BJ (cell line): ENCODE results near the genes CTTNBP2 and ING3.

DNA sequence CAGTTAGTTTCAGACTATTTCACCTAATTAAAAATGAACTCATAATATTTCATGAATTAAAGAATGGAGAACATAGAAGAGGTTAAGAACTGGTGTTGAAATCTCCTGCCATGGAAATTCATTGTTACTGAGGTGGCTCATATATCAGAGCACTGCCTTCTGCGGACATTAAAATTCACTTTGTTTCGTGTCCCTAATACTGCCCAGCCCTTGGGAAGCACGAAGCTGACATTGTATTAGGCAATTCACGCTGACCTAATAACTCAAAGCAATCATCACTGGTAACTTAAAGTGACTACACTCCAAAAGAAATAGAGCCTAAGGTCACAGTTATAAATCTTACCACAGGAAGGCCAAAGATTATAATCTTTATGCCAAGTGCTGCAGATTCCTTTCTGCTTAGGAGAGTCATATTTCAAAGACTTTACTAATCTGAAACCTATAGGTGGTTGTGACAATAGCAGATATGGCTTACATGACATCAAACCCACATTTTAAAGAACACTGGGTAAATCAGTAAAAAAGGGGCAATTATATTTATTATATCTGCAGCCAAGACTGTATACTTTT is 52.1 kb upstream of the CAPZA2 start:
- CAGE, long polyA plus RNA: no peak
- RRBS: no CpG with 5 or more reads among the region's 4 CpGs

- CAGE, long polyA plus RNA: no peak
- RRBS: 0% methylated on average over 5 of the region's 27 CpGs
Measured at GRCh38 chr7:116954187-116954692, 939 bp downstream of the ST7 start.

DNA sequence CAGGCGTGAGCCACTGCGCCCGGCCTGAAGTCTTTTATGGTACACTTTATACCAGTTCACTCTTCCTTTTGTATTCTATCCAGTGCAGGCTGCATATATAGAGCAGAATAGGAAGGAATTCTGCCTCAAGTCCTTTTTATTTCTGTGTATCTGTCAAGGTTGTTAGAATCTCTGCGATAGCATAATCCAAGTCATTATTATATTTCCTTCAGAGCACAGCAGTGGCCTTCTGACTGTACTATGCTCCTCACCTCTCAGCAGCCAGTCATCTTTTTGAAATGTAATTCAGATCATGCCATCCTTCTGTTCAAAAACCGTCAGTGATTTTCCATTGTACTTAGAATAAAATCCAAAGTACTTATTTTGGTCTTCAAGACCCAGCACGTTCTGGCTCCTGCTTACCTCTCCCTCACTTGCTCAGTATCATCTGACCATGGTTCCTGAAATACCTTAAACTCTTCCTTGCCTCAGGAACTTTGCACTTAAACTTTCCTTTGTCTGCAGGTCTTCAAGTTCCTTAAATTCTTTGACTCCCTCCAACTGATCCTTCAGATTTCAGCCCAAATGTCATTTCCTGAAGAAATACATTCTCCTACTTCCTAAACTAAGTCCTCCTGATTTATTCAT is 112.3 kb downstream of the ST7 start:
- CAGE, long polyA plus RNA: no peak
- RRBS: no CpG with 5 or more reads among the region's 6 CpGs

GRCh38 chr7:117156094-117156762 is 166.6 kb downstream of the WNT2 start:
- CAGE, long polyA plus RNA: no peak
- RRBS: no CpG with 5 or more reads among the region's 2 CpGs

DNA sequence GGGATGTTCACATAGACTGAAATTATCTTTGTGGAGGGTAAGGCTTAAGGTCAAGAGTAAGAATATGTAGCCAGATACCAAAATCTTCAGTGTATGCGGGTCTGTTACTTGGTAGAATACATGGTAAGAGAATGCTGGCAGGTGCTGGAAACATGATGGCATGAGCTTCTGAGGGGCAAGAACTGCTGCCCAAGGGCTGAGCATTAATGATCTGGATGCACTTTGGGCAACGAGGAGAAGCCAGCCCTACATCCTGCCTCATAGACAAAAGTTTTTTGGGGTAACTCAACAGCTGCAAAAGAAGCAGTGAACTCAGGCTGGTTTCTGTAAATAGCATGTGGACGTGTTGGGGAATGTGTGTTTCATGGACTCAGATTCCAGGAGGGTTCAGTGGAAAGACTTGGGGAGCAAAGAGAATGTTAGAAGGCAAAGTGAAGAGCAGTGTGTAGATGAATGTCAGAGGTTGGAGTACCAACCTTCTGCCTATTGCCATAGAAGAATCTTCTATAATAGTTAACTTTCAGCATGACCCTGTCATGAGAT is 165.8 kb downstream of the WNT2 start:
- CAGE, long polyA plus RNA: no peak
- RRBS: no CpG with 5 or more reads among the region's 3 CpGs

DNA sequence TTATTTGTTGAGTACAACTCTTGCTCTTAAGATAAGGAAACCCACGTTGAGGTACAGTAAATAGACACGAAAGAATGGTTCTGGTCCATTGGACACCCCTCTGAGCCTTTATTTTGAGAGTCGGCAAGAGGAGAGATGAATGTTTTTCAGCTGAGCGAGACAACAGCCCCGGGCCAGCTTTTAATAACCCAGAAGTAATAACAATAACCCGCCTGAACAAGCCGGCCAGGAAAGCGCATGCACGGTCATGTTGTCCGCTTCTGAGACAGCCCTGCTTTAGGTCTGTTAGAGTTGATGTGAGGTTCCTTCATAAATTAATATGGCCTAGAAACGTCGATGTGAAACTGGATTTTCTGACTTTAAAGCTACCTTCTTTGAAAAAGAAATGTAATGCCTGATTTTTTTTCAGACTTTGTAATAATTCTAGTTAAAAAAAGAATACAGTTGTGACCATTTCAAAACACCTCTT is 48.9 kb downstream of the WNT2 start:
- CAGE, long polyA plus RNA: no peak
- RRBS: no CpG with 5 or more reads among the region's 12 CpGs

- CAGE, long polyA plus RNA: no peak
- RRBS: no CpG with 5 or more reads among the region's 1 CpG
Measured at GRCh38 chr7:117382009-117382321, 45.3 kb downstream of the ASZ1 start.

- CAGE, long polyA plus RNA: no peak
Measured at GRCh38 chr7:117489811-117490095, 9.9 kb downstream of the CFTR start.

DNA sequence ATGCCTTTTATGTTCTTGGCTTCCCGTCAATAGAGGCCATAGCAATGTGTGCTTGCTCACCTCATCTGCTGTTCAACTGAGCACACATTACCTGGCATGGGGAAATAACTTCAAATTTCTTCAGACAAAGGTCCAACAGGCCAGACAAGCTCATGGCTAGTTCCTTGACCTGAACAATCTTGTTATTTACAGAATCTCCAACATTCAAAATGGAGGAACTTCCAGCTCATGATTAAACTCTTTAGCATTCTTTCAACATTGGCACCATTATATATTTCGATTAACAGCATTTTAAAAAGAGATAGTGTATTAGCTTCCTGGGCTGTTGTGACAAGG is 184.9 kb downstream of the CTTNBP2 start:
- CAGE, long polyA plus RNA: no peak
- RRBS: no CpG with 5 or more reads among the region's 2 CpGs

DNA sequence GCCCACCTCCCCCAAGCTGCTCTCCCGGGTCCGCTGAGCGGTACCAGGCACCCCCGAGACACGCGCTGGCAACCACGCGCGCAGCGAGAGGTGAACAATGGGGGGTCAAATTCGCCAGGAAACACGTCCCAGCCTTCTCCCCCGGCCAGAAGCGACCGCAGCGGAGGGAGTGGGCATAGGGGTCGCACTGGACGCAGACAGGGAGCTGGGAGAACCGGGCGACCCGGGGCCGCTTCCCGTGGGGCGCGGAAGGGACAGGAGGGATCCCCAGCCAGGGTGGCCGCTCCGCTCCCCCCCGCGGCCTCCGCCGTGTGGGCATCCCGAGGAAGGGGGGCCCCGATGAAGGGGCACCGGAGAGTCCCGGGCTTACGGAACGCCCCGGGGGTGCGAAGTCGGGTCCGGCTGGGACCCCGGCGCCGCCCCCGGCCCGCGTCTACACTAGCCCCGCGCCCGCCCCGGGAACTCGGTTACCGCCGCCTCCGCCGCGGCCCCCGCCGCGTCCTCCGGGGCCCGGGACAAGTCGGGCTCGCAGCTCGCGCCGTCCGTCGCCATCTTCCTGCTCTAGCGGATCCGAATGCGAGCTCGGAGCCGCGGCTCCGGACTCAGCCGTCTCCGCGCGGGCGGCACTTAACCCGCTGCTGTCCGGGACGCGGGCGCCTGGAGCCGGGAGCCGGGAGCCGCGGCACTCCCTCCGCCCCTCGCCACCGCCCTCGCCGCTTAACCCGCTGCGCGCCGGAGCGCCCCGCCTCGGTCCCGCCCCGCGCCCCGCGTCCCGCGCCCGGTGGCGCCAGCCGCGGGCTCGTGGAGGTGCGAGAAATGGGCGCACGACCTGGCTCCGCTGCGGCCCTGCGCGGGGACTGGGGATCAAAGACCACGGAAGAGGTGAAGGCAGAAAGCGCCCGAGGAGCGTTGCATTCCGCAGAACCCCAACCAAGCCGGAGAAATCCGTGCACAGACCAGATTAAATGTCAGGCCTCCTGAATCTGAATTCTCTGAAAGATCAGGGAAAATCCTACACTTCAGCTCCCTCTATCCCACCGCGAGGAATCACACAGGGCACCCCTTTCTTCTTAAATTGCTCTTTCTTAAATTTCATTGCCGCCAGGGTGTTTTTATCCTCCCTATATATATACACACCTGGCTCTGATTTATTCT is at the start of gene CTTNBP2:
Gene CTTNBP2, minus strand, starts transcription at position 578 of the 1,155 bp plus-strand sequence.
- CAGE, long polyA plus RNA: no peak
- RRBS: 2% methylated on average over 62 of the region's 131 CpGs

GRCh38 chr7:118007014-118007421 is 133.8 kb upstream of the CTTNBP2 start:
- CAGE, long polyA plus RNA: no peak
- RRBS: no CpG with 5 or more reads among the region's 5 CpGs

- CAGE, long polyA plus RNA: no peak
- RRBS: no CpG with 5 or more reads among the region's 5 CpGs
Measured at GRCh38 chr7:119894909-119895523, 378.0 kb upstream of the KCND2 start.

GRCh38 chr7:120950120-120951526 is at the start of gene ING3:
Gene ING3, plus strand, starts transcription at chr7:120950777.
- CAGE, long polyA plus RNA: no peak
- RRBS: 1% methylated on average over 14 of the region's 85 CpGs

GRCh38 chr7:120989488-120990210 is 1.1 kb downstream of the CPED1 start:
- CAGE, long polyA plus RNA: no peak
- RRBS: no CpG with 5 or more reads among the region's 12 CpGs

- CAGE, long polyA plus RNA: no peak
- RRBS: no CpG with 5 or more reads among the region's 5 CpGs
Measured at GRCh38 chr7:121060659-121060858, 72.0 kb downstream of the CPED1 start.

DNA sequence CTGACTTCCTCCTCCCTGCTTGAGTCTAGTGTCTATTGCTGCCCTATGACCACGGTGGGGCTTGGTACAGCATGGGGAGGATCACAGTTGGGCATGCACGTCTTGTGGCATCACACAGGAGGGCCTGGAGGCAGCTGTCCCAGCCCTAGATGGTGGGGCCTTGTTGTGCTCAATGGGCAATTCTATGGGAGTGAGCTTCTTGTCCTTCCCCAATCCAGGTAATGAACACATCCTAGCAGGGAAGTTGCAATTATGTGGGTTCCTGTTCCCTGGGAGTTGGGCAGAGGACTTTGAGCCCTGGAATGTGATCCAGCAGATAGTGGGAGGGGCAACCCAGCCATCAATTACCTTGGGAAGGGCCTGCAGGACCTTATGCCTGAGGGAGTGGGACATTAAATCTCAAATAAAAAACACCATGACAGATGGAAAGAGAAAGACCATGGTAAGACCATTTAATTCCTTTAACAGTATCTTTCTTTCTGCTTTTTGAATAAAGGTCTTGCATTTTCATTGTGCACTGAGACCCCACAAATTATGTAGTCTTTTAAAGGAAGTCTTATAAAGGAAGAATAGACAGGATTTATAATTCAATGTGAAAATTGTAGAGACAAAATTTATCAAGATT is 11.0 kb upstream of the FAM3C start:
- CAGE, long polyA plus RNA: no peak
- RRBS: no CpG with 5 or more reads among the region's 2 CpGs

- CAGE, long polyA plus RNA: no peak
- RRBS: no CpG with 5 or more reads among the region's 25 CpGs
Measured at GRCh38 chr7:122284587-122285229, 19.8 kb downstream of the FEZF1 start.

DNA sequence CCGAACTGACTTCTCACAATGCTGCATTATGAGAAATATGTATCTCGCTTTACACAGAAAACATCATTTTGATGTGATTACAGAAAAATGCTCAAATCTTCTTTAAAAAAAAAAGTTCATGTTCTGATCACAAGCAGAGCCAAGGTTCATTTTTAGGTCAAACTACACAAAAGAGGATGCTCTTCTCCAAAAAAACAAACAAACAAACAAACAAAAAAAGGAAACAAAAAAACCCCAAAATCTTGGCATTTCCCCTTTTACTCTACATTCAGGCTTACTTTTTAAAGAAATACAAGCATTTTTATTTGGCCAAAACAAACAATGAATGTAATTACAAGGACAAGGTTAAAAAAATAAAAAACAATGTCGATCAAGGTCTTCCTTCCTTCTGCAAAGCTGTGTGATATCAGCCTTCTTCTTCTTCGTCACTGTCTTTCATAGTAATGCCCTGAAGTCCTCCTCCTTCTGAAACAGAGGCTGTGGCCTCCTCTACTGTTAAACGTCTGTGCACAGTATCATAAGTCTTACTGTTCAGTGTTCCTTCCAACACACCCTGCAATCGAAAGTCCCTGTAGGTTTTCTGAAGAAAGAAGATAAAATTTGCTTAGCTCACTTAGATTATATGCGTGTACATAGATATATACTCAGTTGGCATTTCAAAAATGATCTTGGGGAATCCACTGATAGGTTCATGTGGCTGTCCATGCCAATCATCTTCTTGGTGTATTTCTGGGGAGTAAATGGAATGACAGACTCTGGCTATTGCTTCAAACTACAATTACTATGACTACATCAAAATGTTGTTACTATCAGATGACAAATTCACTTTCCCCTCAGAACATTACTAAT is 15.4 kb upstream of the FEZF1 start:
- CAGE, long polyA plus RNA: no peak
- RRBS: no CpG with 5 or more reads among the region's 7 CpGs

DNA sequence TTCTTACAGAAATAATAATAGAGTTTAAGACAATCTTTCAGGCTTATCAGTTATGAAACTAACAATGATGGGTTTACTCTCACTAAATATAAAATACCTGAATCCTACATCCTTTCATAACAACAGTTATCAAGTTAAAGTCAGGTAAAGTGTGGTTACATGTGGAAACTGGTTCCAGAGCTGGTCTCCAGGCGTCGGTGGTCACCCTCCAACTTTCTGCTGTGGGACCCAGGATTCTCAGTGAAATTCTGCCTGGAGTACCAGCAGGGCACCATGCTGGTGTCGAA is 26.9 kb downstream of the RNF133 start:
- CAGE, long polyA plus RNA: no peak
- RRBS: no CpG with 5 or more reads among the region's 3 CpGs

GRCh38 chr7:122802997-122803790 is 83.1 kb downstream of the CADPS2 start:
- CAGE, long polyA plus RNA: no peak
- RRBS: no CpG with 5 or more reads among the region's 2 CpGs